Glomerular endothelial cell (primary cell): ENCODE measurements around a stretch of chr12.

DNA sequence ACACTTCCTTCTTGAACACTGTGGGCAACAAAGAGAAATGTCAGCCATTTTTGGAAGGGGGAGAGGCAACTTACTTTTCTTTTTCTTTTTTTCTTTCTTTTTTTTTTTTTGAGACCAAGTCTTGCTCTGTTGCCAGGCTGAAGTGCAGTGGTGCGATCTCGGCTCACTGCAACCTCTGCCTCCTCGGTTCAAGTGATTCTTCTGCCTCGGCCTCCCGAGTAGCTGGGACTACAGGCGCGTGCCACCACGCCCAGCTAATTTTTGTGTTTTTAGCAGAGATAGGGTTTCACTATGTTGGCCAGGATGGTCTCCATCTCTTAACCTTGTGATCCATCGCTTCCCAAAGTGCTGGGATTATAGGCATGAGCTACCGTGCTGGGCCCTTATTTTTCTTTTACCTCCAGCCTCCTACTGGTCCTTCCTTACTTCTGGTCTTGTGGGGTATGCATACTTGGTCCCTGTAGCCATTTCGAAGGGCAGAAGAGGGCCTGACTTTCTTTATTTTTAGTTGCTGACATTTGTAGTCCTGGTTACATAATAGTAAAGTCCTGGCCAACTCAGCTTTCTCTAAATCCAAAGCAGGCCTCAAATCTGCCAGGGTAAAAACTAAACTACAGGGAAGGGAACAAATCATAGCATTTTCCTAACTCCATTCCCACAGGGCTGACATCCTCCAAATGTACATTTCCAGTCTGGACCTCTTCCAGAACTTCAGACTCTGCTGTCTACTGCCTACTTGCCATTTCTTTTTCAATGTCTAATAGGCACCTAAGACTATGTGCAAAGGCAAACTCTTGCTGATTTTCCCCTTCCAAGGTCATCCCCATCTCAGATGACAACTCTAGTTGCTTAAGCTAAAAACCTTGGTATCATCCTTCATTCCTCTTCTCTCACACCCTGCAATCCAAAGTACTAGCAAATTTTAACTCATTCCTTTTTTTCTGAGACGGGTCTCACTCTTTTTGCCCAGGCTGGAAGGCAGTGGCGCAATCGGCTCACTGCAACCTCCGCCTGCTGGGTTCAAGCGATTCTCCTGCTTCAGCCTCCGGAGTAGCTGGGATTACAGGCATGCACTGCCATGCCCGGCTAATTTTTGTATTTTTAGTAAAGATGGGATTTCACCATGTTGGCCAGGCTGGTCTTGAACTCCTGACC is 2.2 kb downstream of the DDIT3 start:
- RAMPAGE, long total RNA: no peak

DNA sequence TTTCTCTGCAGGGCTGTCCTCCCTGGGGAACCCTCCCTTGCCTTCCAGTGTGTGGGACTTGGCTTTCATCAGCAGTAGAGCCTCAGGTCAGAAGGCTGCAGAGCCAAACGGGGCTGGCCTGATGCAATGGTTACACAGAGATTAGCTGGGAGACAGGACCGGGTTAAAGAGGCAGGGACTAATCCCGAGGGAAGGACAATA is 845 bp downstream of the DDIT3 start:
- RAMPAGE, long total RNA: no peak

GRCh38 chr12:57612769-57613756 is 1.8 kb downstream of the ARHGEF25 start:
- RAMPAGE, long total RNA: no peak

GRCh38 chr12:57616739-57617314 is 5.6 kb downstream of the ARHGEF25 start:
- RAMPAGE, long total RNA: no peak

GRCh38 chr12:57735700-57736918 is 2.4 kb downstream of the AGAP2 start:
- RAMPAGE, long total RNA: no peak

DNA sequence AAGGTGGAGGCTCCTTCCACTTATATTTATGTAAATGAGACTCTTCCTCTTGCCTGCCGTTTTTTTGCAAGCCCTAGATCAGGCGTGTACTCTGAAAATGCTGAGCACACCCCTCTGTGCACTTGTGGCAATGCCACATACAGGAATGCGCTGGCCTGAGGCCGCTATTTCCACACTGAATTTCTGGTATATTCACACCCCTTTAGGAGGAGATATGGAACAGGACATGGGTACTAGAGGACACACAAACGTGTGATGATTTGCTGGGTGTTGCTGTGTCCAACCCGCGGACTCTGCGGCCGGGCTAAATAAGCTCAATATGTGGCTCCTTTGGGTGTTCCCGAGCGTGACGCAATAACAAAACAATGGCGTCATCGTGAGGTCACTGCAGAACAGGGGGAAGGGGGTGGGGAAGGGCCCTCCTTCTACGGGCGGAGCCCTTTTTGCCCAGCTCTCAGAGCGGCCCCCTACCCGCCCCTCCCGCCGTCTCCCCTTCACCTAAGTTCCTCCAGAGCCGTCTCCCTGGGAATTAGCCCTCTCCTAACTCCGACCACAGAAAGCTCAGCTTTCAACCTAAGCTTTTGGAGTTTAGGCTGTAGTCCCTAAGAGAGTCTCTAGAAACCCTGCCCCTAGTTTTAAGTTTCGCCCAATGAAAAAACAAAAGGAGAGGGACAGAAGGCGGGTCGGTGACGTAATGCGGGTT is 438 bp upstream of the TSPAN31 start:
- RAMPAGE, long total RNA: no peak

GRCh38 chr12:57822470-57823030 is 4.0 kb upstream of the AVIL start:
- RAMPAGE, long total RNA: no peak

- RAMPAGE, long total RNA: no peak
Observed at GRCh38 chr12:57826286-57826774, 7.8 kb upstream of the AVIL start.

DNA sequence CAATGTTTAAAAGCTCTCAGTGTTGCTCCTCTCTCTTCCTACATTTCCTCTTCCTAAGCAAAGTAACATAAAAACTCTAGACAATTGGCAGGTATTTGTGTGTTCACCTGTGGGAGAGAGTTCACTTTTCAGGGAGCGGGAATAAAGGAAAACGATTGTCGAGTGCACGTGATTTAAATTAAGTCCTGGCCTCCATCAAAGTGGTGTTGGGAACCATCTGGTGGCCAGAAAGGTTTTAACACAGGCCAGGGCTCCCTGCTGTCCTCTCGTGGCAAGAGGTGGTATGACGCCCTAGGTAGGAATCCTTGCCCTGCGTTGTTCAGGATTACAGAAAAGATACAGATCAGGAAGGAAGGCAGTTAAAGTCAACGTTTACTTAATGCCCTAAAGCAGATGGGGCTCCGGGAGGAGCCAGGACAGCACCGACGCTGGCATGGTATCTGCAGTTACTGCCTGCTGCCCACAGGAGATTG is 36.1 kb upstream of the ATP23 start:
- RAMPAGE, long total RNA: no peak

DNA sequence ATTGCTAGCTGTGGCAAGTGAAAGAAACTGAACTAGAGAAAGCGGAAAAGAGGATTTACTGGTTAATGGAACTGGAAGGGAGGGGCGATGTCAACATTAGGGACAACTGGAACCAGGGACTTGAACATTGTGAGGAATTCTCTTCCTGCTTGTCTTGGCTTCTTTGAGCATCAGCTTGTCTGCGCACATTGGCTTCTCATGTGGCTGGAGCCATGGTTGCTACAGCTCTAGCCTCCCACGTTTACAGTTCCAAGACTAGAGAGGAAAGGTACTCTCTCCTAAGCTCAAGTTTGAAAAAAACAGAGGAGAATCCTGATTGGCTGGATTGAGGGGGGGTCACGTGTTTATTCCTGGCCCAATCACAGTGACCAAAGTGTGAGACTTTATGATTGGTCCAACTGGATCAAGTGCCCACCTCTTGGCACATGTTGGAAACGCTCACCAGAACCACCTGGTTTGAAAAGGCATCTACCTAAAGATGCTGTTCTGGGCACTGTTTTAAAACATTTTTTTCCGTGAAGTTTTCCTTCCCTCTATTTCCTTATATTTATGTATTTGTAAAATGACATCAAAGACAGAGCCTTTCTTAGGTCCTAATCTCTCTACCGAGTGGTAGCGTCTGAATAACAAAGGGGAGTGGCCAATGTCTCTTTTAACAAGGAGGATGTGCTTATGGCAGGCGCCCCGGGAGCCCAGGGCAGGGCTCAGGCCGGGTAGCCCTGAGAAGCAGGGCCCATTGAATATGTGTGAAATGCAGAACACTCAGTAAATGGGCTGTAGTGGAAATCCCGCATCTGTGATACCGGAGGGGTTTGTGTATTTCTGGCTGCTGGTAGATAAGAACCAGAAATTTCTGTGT is 146.1 kb downstream of the ATP23 start:
- RAMPAGE, long total RNA: no peak

DNA sequence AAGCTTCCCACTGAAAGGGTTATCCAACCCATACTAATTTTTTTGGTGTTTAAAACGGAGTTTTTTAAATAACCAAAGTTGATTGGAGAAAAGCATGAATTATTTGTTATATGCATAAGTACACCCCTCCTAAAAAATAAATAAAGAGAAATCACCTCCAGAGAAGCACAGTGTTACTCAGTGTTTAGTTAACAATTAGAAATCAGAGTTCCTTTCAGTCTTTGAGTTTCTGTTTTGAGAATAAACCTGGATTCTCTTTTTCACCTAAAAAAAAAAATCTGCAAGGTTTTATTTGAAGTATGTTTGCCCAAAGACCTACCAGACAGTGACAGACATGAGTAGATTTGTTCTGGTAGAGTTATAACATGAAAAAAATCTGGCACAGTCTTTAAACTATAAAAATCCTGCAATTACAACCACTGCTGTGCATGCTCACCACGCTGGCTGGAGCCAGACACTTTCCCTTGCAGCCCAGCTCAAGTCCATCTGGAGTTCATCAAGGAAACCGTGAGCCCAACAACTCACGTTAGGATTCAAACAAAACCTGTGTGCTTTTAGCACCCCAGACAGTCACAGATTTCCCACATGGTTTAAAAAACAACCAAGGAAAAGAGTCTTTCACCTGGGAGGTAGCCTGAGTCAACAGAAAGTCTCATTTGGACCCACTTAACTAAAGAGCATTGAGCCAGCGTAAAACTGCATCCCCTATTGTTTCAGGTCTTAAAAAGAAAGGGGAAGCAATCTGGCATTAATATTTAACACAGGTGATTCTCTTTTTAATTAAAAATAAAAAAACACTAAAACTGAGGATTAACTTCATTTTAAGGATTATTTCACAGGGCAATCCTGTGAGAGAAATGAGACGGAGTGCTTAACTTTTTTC is 4.8 kb downstream of the LRIG3 start:
- RAMPAGE, long total RNA: no peak

GRCh38 chr12:59131550-59131759 is 211.2 kb upstream of the LRIG3 start:
- RAMPAGE, long total RNA: no peak

GRCh38 chr12:62098109-62098579 is 94.4 kb downstream of the TAFA2 start:
- RAMPAGE, long total RNA: no peak

GRCh38 chr12:62248679-62249543 is 11.3 kb upstream of the USP15 start:
- RAMPAGE, long total RNA: no peak

DNA sequence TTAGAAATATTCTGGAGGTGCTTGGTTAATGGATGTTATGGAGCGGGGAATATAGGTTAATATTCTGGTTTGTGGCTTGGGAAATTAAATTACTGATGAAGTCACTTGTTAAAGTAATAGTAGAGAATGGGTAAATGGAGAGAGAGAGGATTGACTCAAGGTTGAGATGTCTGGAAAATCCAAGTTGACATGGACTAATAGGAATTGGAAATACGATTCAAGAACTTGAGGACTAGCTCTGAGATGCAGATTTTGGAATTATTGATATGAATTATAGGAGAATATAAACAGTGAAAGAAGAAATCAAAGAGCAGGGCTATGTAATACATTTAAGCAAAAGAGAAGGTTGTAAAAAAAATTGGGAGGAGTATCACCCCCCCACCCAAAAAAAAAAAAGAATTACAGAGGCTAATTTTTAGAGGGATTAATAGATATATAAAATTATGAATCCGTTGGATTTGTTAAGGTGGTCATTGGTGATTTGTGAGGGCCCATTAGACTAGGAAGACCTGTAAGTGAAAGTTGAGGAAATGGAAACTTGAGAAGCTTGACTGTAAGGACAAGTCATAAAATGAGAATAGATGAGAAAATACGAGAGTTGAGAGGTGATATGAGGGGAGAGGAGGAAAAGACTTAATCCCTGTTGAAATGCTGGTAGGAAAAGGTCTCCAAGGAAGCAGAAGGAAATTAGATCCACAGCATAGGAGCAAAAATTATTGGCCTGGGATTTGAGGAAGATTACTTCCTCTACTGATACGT is 15.0 kb downstream of the USP15 start:
- RAMPAGE, long total RNA: no peak

- RAMPAGE, long total RNA: no peak
Observed at GRCh38 chr12:62604618-62604894, 137.9 kb downstream of the MON2 start.

GRCh38 chr12:62615761-62616787 is 149.4 kb downstream of the MON2 start:
- RAMPAGE, long total RNA: no peak

- RAMPAGE, long total RNA: no peak
Observed at GRCh38 chr12:62629586-62629785, 162.9 kb downstream of the MON2 start.

GRCh38 chr12:62684901-62685270 is 218.3 kb downstream of the MON2 start:
- RAMPAGE, long total RNA: no peak

DNA sequence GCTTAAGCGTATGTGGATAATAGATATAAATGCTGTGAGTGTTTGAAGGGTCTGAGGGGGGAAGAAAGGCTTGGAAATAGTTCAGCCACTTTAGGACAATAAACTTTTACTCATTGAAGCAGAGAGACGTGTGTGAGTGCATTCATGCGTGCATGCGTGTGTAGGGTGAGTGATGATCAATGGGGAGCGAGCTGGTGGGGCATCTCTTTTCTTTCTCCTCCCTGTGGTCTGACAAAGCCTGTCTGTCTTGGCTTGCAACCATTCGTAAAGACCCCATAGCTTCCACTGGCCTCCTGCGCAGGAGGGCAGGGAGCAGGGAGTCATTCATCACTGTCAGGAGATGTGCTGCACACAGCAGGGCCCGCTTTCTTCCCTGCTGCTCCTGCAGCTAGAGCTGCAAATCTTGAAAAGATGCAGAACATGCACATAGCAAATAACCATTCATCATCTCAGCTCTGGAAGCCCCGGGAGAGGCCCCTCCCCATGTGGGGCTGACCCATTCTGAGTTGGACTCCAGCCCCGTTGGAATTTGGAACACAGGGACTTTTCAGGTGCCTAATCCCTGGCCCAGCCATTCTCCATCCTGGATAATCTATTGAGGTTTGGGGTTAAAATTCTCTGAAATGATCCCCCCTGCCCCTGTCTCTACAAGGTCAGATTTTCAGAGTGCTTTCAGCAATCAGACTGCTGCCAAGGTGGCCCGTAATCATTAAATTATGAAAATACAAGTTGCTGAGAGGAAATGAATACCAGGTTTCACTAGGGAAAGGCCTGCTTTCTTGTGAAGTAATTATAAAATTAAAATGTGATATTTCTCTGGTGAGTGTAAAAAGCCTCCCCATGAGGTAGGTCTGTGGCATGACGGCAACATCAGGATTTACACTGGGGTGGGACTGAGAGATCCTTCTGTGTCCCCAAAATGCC is 223.1 kb downstream of the PPM1H start:
- RAMPAGE, long total RNA: no peak